Parotid gland (tissue), 1 donor: ENCODE results near the genes ANKRD66 and C6orf141.

DNA sequence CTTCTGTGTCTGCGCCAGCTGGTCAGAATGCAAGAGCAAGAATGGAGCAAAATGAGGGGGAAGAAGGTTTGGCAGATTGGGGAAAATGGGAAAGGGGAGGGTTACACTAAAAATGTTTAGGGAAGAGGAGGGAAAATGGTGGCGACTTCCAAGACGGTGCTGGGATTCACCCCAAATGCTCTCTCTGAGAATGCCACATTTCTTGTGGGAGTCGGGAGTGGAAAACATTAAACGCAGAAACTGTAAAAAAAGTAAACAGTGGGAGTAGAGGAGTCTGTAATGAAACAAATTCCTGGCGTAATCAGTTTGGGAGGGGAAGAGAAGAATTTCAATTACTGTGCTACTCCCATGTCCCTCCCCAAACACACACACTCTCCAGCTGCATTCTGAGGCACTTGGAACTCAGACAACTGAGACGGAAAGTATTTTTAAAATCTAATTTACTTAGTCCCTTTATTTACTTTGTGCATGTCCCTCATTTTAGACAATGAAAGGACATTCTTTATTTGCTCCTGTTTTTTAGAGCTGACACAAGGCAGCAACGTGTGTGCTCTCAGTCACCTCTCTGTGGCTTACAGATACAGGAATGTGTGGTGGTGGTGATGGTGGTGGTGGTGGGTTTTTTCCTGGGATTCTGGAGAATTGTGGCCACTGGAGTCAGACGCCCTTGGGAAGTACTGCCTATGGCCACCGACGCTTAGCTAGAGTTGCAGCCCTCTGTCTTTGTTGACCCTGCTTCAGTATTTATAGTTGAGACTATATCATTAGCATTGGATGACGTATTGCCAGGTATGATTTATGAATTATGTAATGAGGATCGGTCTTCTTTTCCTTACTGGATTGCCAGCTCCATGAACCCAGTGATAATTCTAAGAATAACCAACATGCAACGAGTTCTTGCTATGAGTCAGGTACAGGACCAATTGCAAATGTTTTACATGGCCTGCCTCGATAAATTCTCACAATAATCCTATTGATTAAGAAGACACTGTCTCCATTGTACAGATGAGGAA is 63.8 kb downstream of the CLIC5 start:
- PRO-cap, result no peak

DNA sequence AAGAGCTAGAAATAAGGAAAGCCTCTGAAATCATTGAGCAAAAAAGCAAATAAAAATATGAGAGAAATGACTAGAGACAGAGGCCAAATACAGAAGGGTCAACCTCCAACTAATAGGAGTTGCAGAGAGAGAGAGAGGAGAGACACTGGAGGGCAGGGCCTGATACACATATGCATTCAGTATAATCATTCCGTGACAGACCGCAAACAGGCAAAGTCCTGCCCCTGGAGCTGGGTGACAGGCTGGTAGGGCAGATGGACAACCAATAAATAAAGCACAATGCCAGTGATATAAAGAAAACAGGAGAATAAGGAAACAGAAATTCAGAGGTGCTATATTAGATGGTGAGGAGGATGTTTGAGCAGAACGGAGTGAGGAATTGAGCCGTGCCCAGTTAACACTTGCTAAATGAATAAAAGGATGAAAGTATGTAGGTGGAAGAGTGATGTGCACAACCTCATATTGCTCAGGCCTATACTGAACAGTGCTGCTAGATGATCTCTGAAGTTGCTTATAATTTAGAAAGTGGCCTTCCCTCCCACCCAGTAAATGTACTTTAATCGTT is 37.5 kb upstream of the CLIC5 start:
- PRO-cap, result no peak

DNA sequence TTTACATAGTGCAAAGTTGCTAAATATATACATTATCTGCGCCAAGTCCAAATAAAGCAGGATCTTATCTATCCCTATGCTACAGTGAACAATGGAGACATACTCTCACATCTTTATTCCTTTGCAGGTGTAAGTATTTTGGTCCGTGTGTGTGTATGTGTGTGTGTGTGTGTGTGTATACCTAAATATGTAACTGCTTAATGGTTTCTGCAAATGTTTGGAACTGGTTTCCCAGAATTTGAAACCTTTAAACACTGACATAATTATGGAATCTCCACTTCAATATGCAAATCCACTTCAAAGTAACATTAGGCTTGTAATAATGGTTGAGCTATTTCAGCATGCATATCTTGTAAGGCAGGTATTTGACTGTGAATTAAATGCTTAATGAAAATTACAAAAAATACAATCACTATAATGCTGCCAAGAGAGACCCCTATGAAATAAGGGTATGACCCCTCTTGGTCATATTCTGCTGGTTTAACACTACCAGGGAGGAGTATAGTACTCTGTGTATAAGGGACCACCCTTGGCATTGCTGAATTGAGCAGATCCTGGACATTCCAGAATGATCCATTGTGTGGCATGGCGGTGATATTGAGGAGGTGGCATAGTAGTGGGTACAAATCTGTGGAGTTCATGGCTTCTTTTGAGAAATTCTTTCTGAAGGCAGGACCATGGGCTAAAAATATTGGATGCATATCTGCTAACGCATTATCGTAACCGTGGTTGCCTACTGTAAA is 9.6 kb downstream of the ENPP5 start:
- PRO-cap, result no peak

DNA sequence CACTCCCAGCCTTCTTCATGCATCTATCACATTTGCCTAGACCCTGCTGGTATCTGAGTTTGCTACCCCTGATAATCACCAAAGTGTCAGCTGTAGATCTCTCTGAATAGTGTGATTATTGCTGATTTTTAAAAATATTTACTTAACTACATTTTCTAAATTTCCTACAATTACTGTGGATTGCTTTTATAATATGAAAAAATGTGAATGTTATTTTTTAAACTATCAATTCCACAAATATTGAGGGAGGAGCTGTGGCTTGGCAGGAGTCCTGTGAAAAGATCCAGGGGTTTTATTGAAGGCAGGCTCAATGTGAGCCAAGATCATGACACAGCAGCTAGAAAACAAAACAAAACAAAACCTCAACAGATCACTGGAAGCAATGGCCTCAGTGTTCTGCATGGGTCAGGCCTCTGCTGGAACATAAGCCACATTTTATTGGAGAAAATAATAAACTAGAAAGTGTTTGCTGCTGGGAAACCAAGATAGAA is 19.3 kb upstream of the RCAN2 start:
- PRO-cap, result no peak

DNA sequence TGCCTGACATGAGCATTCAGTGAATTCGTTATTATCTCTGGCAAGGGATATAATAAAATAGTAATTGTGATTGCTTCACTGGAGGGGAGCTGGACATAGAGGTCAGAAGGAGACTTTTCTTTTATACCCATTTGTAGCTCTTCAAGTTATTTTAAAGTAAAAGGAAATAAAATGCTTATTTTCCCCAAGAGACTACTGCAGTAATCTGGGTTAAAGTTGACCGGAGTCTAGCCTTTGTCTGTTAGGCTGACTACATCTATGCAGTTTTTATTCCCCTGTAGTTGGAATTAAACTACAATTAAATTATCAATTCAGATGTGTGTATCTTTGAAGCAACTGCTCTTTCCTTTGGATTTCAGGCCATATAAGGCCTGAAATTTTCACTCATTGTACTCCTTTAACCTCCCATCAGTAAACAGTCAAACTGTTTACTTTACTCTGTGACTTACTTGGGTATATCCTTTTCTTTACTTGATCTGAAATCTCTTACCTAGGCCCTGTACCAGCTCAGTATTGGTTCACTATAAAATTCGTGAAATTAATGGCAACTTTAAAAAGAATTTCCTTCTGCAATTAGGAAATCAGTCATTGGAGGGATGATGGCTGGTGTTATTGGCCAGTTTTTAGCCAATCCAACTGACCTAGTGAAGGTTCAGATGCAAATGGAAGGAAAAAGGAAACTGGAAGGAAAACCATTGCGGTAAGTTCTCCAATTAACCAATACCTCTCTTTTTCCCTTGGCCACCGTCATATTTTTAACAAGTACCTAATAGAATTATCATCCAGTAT is 9.2 kb downstream of the SLC25A27 start:
- PRO-cap, result no peak

GRCh38 chr6:46730814-46731440 is 4.2 kb downstream of the PLA2G7 start:
- PRO-cap, result no peak

- PRO-cap, result no peak
Measured at GRCh38 chr6:46746608-46747055, at the start of gene ANKRD66. TSS of gene ANKRD66 (plus strand) at chr6:46746933.

GRCh38 chr6:47197957-47198603 is 111.6 kb downstream of the TNFRSF21 start:
- PRO-cap, result no peak

- PRO-cap, result no peak
Measured at GRCh38 chr6:47307673-47308384, 1.9 kb downstream of the TNFRSF21 start.

DNA sequence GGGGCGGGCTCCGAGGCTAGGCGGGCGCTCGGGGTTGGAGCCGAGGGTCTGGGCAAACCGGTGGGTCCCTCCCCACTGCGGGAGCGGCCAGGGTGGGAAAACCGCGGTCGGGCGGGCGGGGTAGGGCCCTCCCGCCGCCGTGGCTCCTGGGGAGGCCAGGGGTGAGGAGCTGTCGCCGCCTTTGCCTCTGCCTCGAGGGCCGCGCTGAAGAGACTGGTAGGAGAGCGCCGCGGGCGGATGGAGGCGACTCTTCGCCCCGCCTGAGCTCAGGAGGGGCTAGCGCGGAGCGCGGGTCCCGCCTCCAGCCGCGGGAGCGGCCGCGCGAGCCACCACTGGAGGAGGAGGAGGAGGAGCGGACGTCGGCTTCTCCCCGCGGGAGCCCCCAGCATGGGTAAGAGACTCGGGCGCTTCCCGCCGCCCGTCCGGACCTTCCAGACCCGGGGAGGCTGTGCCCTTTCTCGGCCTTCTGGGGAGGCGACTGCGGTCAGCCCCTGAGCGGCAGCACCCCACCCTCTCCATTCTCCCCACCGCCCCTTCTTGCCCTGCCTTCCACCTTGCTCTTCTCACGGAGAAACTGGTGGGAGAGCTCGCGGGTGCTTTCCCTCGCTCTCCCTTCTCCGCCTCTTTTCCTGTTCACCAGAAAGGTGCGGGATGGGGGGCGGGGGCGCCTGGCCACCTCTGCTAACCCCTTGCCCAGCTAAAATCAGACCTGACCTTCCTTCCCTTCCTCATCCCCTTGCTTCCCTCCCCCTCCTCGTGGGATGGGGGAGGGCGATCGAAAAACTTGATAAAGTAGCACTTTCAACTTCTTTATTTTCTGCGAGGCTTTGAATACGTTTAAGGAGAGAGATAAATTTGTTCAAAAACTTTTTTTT is 506 bp downstream of the CD2AP start:
- PRO-cap, result bidirectional peak, plus-strand start at position 335 of the sequence, minus-strand start at position 215 of the sequence; bidirectional peak, plus-strand start at position 566 of the sequence, minus-strand start at position 520 of the sequence; bidirectional peak, plus-strand start at position 639 of the sequence, minus-strand start at position 618 of the sequence

- PRO-cap, result no peak
Measured at GRCh38 chr6:47478733-47479069, 1.1 kb downstream of the CD2AP start.

- PRO-cap, result no peak
Measured at GRCh38 chr6:47554460-47554996, 76.9 kb downstream of the CD2AP start.

GRCh38 chr6:47595640-47595978 is 102.8 kb upstream of the ADGRF4 start:
- PRO-cap, result no peak

DNA sequence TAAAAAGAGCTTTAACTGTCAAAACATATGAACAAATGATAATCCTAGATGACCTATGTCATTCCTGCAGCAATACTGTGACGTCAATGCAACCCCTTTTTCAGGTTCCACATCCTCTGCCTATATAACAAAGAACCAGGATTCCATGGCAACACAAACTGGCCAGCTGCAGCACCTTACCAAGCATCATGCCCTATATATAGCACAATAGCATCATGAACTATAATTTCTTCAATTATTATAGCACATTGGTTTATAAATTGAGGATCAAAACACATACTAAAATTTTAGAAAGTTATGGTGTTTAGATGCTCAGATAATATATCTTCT is 615 bp upstream of the PTCHD4 start:
- PRO-cap, result no peak

GRCh38 chr6:49500877-49501280 is 1.2 kb downstream of the GLYATL3 start:
- PRO-cap, result no peak

GRCh38 chr6:49541756-49542304 is 8.6 kb upstream of the C6orf141 start:
- PRO-cap, result no peak

DNA sequence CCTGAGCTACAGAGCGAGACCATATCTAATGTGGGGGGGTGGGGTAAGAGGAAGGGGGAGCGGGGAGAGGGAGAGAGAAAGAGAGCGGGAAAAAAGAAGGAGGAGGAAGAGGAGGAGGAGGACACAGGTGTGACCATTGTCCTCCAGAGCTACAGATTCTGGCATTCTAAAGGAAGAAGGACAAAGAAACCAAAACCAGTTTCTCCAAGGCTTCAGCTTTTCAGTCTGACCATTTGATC is 542 bp upstream of the C6orf141 start:
- PRO-cap, result no peak

GRCh38 chr6:49550246-49551209 is at the start of gene C6orf141:
TSS of gene C6orf141 (plus strand) at chr6:49550668.
- PRO-cap, result unidirectional peak, plus-strand start at chr6:49550691

GRCh38 chr6:49565799-49566601 is 15.5 kb downstream of the C6orf141 start:
- PRO-cap, result no peak

- PRO-cap, result no peak
Measured at GRCh38 chr6:49646029-49646951, 9.7 kb upstream of the RHAG start.